ENCODE results near the gene CCDC14.

- RRBS = no CpG with 5 or more reads among the region's 4 CpGs
Measured at GRCh38 chr3:123236305-123236865, 34.6 kb downstream of the SEC22A start.

DNA sequence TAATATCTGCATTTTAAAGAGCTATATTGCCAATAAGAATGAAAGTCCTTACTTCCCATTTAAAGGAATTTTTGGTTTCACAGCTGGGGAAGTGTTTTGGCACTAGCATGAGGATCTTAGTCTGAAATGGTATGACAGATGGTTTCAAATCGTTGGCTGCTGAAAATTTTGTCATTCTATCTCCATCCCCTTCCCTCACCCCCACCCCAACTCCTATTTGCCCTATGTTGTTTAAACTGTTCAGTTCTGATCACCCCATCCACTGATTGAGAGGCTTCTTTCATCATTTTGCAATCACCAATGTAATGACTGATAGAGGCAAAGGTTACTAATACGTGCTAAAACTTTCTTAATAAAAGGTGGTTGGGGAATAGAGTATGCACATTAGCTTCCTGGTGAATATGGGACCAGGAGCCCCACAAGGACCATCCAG lies 105.7 kb downstream of the SEC22A start:
- RRBS = no CpG with 5 or more reads among the region's 2 CpGs

DNA sequence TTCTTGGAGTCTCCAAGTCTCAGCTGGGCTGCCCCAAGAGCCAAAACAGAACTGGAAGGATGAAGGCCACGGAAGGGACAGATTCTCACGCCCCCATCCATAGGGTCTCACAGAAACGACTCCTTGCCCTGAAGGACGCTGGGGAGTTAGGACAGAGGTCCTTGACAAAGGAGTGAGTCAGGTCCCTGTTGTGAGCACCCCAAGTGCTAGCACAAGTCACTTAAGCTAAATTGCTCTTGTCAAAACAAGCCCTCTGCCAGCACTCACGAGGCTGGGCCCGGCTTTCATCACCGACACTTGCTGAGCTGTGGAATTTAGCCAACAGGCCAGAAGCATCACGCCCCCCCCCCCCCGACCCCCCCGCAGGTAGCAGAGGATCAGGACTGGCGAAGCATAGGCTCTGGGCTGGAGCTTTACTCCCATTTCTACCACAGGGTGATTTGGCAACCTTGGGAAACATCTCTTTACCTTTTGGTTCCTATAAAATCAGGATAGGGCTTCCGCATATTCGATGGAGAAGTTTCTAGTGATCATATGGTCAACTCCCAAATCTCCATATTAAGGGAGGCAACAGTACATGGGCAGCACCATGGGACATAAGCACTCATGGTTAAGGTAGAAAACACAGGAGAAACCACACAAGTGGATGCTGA lies 75.3 kb downstream of the ADCY5 start:
- RRBS = no CpG with 5 or more reads among the region's 13 CpGs

- RRBS = no CpG with 5 or more reads among the region's 5 CpGs
Measured at GRCh38 chr3:123585972-123586240, 1.1 kb upstream of the HACD2 start.

DNA sequence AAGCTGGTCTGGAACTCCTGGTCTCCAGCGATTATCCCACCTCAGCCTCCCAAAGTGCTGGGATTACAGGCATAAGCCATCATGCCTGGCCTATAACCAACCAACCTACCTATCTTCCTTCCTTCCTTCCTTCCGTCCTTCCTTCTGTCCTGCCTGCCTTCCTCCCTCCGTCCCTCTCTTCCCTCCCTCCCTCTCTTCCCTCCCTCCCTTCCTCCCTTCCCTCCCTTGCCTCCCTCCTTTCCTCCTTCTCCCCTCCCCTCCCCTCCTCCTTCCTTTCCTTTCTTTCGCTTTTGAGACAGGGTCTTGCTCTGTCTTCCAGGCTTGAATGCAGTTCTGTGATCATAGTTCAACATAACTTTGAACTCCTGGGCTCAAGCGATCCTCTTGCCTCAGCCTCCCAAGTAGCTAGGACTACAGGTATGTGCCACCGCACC lies 56.7 kb upstream of the HACD2 start:
- RRBS = no CpG with 5 or more reads among the region's 6 CpGs

DNA sequence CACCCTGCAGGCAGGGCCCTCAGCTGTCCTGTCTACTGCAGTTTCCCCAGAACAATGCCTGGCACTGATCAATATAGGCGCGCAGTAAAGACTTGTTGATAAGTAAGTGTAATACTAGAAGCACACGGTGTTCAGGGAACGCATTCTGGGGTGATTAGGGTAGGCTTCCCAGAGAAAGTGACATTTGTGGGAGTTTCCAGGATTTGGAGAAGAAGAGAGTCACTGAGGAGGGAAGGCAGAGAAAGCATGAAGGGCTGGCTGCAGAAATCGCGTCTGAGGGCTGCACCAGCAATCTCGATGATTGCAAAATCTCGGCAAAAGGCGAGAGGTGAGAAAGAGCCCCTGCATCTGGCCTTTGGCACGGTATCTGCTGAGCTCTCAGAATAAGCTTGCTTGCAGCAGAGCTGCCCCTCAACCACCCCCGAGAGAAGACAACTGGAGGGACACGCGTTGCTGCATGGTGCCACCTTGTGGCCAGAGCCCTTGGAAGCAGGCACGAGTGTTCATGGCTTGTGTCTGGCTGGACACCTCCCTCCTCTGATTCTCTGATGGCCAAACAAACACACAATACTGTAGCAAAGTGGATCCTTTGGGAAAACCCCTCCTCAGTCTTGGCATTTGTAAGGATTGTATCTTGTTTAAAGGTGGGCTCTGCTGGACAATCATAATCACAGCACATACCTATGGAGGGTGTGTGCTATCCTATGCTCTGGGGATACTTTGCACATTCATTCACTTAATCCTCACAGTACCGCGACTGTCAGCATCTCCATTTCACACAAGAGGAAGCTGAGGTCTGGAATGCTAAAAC lies 134.2 kb upstream of the HACD2 start:
- RRBS = no CpG with 5 or more reads among the region's 16 CpGs

- RRBS = no CpG with 5 or more reads among the region's 18 CpGs
Measured at GRCh38 chr3:123719654-123720682, 135.1 kb upstream of the HACD2 start.

- RRBS = 2% methylated on average over 8 of the region's 73 CpGs
Measured at GRCh38 chr3:123960624-123961830, at the start of gene CCDC14. CCDC14 (minus strand) TSS chr3:123961229.

DNA sequence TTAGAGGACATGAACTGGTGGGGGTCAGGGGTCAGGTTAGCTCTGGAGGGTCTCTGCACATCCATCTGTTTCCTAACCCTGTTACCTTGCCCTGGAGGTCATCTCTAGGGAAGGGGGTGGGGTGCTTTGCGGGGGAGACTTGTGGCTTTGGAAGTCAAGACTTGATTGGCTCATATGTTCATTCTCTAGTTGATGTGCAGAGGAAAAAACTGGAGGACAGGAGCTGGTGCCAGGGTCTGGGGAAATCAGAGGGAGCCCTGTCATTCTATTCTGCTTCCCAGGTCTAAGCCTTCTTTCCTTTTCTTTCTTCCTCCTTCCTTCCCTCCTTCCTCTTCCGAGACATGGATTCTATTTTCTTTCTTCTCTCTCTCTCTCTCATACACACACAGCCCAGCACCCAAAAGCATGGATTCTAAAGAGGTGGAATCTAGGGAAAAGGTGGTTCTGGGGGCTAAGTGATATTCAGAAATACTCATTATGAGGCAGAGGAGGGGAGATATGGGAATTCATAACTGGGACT lies 1.8 kb downstream of the KALRN start:
- RRBS = no CpG with 5 or more reads among the region's 2 CpGs

- RRBS = no CpG with 5 or more reads among the region's 8 CpGs
Measured at GRCh38 chr3:124092721-124093288, 59.6 kb downstream of the KALRN start.

GRCh38 chr3:124157048-124157453 lies 123.9 kb downstream of the KALRN start:
- RRBS = no CpG with 5 or more reads among the region's 2 CpGs

GRCh38 chr3:124234757-124235277 lies 201.6 kb downstream of the KALRN start:
- RRBS = no CpG with 5 or more reads among the region's 10 CpGs

- RRBS = no CpG with 5 or more reads among the region's 3 CpGs
Measured at GRCh38 chr3:124660035-124660445, 70.2 kb upstream of the UMPS start.

DNA sequence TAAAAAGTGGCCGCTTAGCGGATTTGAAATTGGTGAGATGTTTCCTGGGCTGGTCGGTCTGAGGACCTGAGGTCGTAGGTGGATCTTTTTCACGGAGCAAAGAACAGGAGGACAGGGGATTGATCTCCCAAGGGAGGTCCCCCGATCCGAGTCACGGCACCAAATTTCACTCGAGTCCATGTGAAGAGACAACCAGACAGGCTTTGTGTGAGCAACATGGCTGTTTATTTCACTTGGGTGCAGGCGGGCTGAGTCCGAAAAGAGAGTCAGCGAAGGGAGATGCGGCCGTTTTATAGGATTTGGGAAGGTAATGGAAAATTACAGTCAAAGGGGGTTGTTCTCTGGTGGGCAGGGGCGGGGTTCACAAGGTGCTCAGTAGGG lies 27.3 kb downstream of the UMPS start:
- RRBS = no CpG with 5 or more reads among the region's 15 CpGs

DNA sequence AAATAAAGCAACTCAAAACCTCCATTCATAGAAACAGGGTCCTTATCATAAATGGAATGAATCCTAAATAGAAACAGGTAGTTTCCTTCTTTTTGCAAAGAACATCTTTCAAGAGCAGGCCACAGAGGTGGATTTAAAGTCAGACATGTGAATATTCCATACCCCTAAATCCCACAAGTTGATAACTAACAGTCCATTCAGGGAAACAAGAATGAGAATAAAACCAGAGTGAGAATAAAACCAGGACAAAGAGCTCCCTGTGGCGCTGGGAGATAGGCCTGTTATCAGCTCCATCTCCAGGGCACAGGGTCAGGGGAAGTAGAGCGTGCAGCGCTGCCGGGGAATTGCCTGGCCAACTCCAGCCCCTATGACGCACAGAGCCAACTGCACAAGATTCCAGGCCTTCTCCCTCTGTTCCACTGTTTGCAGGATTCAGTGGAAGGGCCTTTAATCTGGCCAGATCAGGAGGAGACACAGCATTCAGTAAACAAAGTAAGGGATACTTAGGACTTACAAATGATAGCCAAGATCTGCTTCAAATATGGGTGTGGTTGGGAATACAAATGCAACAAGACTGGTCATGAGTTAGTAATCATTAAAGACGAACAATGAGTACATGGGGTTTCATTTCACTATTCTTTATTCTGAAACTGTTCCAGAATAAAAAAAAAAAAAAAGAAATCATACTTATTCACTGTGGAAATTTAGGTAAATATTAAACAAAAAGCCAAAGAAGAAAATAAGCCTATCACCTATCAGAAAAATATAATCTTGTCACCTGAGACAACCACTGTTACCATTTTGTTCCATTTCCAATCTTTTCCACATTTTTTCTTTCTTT lies 49.4 kb downstream of the ITGB5 start:
- RRBS = no CpG with 5 or more reads among the region's 6 CpGs

- RRBS = no CpG with 5 or more reads among the region's 14 CpGs
Measured at GRCh38 chr3:125003226-125004132, 52.3 kb downstream of the HEG1 start.

DNA sequence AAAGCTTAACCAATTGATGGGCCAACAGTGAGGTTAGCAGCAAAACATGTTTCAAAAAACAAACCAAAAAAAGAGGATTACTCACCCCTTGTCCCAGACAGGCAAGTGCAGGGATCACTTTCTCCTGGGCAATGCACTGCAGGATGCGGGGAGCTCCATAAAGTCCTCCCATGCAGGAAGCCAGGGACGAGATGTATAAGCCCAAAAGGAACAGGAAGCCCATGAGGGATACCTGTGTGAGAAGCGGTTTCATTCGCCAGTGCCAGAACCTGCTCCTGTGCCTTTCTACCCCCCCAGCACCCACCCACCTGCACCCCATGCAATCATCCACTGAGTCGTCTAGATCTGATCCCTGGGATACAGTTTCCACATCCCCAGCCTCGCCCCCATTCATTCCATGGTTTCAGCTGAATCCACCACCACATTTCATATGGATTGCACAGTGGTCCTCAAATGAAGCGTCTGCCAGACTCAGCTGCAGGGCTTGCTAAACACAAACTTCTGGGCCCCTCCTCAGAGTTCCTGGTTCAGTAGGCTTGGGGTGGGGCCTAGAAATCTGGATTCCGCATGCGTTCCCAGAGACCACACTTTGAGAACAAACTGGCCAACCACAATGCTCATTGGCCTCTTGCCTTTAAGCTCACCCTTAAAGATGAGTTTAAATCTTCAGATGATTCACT lies 54.4 kb upstream of the HEG1 start:
- RRBS = no CpG with 5 or more reads among the region's 9 CpGs

DNA sequence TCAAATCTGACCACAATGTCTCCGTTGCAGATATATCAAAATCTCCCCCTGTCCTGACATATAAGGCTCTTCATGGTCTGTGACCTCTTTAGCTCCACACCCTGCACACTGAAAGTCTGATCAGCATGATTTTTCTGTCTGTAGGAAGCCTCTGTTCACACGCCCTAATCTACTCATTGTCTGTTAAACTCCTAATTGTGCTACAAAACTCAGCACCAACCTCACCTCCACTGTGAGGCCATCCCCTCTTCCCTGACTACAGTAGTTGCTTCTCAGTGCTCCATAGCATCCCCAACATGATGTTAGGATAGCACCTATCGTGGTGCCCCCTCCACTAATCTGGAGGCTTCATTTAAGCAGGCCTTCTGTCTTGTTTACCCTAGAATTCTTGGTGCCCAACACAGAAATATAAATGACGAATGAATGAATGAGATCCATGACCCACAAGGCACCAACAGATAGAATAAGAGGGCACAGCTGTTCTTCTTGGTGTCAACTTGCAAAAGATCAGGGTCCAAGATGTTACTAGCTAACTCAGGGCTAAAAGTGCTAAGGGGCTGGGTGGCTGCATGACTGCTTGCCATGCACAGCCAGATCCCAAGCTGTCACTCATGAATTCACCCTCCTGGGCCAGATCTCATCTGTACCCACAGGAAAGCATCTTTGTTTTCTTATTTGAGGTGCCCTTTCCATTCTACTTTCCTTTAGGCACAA lies 55.2 kb upstream of the HEG1 start:
- RRBS = no CpG with 5 or more reads among the region's 4 CpGs

- RRBS = no CpG with 5 or more reads among the region's 6 CpGs
Measured at GRCh38 chr3:125123530-125123842, 67.7 kb upstream of the HEG1 start.

DNA sequence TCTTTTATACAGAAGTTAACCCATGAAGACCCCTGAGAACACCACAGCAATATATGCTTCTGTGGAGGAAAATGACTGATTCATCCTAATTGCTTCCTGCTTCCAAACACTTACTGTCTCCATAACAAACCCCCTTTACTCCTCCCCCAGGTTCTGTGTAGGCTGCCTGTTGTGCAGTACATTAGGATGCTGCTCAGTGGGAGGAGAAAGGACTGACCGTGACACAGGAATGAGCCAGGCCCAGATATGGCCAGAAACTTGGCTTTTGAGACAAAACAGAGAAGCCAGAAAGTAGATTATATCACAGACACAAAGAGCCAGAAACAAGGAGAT lies 68.1 kb upstream of the HEG1 start:
- RRBS = no CpG with 5 or more reads among the region's 1 CpG

Measured in epithelial cell of esophagus (primary cell).